Measurements from ENCODE around the genes OR9Q2, CNTF, GLYATL2 and GLYATL1.

GRCh38 chr11:57901785-57902603 lies 121.7 kb upstream of the OR9Q1 start:
- RRBS = no CpG with 5 or more reads among the region's 8 CpGs

DNA sequence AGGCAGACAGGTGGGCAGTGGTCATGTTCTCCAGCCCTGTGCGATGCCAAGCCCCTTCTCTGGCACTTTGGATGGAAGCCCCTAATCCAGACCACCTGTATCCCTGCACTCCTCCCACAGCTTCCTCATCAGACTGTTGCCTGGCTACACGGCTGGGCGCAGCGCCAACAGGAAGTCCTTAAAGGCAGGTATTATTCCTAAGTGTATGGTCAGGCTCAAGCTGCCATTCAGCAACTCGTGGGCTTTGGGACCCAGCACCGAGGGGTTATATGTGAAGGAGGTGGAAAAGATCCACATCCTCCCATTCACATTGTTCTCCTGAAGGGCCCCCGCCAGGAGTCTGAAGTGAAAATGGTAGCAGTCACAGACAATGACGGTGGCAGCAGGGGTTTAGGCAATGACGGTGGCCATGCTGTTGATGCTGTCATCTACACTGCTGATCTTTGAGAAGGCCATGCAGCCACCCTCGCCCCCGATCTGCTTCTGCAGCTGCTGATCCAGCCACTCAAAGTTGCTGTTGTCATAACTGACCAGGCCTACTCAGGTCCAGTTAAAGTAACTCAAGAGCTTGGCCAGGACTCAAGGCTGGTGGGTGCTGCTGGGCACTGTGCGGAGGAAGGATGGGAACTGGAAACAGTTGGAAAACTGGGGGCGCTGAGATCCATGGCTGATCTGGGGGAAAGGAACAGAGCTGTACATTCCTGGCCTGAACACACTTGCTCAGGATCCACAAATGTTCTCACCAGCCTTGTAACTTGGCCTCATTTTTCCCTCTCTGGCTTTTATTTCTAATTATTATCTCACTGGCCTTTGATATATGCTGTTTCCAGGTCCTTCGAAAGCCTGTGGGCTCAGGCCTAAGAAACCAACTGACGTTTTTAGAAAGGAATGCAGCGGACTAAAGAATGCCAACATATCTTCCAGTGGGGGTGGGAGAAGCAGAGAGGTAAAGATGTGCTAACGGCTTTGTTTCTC lies 27.8 kb downstream of the OR6Q1 start:
- RRBS = no CpG with 5 or more reads among the region's 17 CpGs

DNA sequence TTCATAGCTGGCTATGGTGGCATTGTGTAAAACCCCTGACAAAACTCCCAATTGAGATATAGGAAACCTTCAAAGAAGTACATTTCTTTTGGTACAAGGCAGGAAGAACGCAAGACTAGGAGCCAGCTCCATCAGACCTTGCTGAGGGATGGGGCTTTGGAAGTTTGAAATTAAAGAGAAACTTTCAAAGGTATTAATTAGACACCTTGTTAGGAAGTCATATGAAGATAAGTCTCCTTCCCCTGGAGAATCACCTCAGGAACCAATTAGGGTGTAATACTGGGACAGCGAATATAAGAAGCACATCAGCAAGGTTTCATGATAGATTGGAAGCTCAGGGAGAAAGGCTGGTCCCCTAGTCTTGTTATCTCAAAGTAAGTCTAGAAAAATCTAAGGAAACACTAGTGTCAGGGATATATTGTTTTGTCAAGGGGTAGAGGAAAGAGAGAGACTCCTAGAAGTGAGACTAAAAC lies at the start of gene OR9Q2:
Gene OR9Q2, plus strand, starts transcription at position 336 of the 473 bp plus-strand sequence.
- RRBS = no CpG with 5 or more reads among the region's 2 CpGs

GRCh38 chr11:58273595-58274035 lies 5.6 kb upstream of the OR10W1 start:
- RRBS = no CpG with 5 or more reads among the region's 1 CpG

GRCh38 chr11:58619252-58620068 lies 3.0 kb upstream of the CNTF start:
- RRBS = no CpG with 5 or more reads among the region's 7 CpGs

- RRBS = no CpG with 5 or more reads among the region's 1 CpG
Observed at GRCh38 chr11:58622334-58622537, 229 bp upstream of the CNTF start.

DNA sequence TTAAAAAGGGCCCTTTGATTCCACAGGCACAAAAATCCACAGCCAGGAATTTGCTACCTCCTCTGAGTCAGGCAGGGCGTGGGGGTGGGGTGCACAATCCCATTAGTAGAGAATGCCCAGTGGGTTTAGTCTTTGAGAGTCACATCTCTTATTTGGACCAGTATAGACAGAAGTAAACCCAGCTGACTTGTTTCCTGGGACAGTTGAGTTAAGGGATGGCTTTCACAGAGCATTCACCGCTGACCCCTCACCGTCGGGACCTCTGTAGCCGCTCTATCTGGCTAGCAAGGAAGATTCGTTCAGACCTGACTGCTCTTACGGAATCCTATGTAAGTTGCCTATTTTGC lies at the start of gene CNTF:
Gene CNTF, plus strand, starts transcription at position 128 of the 347 bp plus-strand sequence.
- RRBS = no CpG with 5 or more reads among the region's 7 CpGs

- RRBS = no CpG with 5 or more reads among the region's 3 CpGs
Observed at GRCh38 chr11:58627111-58627604, 4.7 kb downstream of the CNTF start.

- RRBS = no CpG with 5 or more reads among the region's 1 CpG
Observed at GRCh38 chr11:58844604-58844808, at the start of gene GLYATL2. Gene GLYATL2 (minus strand): TSS chr11:58844704.

DNA sequence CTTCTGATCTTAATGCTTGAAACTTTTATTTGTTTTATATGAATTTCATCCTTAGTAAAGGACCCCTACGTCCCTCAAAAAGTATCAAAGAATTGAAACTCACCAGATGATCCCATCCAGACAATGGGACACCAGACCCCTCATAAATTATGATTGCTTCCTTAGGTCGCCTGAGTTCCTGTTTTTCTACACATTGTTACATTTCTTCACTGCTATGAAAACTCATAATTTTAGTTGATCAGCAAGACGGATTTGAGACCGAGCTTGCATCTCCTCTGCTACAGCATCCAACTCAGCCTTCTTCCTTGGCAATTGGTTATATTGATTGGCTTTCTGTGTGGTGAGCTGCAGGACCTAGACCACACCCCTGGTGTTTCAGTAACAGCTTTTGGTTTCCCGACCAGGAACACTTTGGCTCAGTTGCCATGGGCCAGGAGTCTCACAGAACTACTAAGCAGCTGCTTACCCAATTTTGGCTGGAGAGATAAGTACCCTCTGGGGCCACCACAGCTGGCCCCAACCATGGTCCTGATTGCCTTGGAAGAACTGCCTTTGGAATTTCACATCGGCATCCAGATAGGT lies at the start of gene GLYATL1:
Gene GLYATL1, plus strand, starts transcription at position 418 of the 582 bp plus-strand sequence.
- RRBS = no CpG with 5 or more reads among the region's 6 CpGs

DNA sequence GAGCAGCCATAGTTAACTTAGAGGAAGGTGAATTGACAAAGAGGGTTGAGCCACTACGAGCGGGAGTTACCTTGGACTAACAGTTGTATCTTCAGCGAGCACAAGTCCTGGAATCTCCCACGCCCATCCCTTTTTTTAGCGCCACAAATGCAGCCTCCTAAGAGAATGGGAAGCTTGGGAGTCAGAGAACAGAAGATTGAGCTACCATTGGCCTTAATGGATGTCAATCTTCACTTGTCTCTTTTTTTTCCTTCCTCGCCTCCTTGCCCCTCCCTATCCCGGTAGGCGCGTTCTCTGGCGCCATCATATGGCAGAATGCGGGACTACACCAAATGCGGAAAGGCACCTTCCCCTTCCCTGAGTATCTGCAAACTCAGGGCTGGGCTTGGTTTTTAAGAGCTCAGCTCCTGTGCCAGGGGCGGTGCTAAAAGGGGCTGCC lies 27.8 kb upstream of the GLYATL1B start:
- RRBS = no CpG with 5 or more reads among the region's 13 CpGs

- RRBS = 2% methylated on average over 7 of the region's 17 CpGs
Observed at GRCh38 chr11:59135912-59136357, 6.7 kb upstream of the FAM111A start.

GRCh38 chr11:59547640-59548456 lies 36.5 kb downstream of the OR4D9 start:
- RRBS = no CpG with 5 or more reads among the region's 3 CpGs

- RRBS = no CpG with 5 or more reads among the region's 2 CpGs
Observed at GRCh38 chr11:59552823-59553231, 41.5 kb downstream of the OR4D9 start.

- RRBS = no CpG with 5 or more reads among the region's 9 CpGs
Observed at GRCh38 chr11:59611438-59612530, 3.8 kb downstream of the OSBP start.

- RRBS = under 1% methylated on average over 9 of the region's 41 CpGs
Observed at GRCh38 chr11:59753877-59754693, 1.1 kb upstream of the STX3 start.

GRCh38 chr11:59756742-59757324 lies 1.7 kb downstream of the STX3 start:
- RRBS = no CpG with 5 or more reads among the region's 9 CpGs

DNA sequence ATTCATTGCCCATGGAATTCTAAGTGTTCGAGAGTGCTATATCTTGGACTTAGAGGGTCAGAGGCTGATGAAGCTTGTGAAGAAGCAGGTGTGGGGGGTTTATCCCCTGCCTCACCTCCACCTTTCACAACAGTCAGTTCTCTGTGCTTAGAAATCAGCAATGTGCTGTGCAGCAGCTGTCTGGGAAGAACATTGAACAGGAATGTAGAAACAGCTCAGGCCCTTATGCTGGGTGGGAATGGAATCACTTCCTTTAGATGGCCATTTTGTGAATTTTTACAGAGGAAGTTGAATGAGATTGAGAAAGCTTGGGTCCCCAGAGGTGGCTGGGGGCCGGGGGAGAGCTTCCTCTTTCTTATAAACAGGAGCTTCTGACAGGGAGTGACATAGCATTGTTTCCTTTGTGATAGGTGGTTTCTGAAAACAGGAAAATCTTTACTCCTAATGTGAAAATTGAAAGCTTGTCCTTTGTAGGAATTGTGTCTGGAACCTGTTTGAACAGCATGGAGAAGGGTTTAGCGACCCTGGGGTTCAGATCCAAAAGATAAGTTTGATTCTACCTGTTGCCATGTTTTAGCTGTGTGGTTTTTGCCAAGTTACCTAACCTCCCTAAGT lies 17.0 kb downstream of the STX3 start:
- RRBS = no CpG with 5 or more reads among the region's 3 CpGs

DNA sequence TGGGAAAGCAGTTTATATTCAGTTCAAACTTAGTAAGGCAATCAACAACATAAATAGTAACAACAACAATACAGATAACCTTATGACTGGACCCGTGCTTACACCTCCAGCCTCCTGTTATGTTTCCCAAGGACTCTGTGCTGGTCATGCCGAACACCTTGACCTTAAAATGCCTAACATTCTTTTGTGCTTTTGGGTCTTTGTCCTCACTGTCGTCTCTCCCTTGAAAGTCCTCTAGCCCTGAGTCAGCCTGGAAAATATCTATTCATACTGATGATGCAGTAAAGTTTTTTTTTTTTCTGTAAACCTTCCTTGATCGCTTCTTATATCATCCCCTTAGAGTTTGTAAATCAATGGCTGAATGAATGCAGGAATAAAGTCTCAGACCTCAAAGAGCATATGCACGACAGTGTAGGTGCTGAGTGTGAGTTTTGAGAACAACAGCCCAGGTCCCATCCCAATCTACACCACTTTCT lies 8.9 kb downstream of the TCN1 start:
- RRBS = no CpG with 5 or more reads among the region's 5 CpGs

Data from amniotic epithelial cell (primary cell).